Rectum (tissue), 1 donor: ENCODE measurements around a stretch of chr10.

GRCh38 chr10:32292854-32293273 lies 54.1 kb downstream of the EPC1 start:
- PRO-cap = unidirectional peak, minus-strand start at chr10:32293111

GRCh38 chr10:32335142-32335775 lies 11.7 kb downstream of the EPC1 start:
- PRO-cap = no peak

GRCh38 chr10:32364287-32364877 lies 17.4 kb upstream of the EPC1 start:
- PRO-cap = no peak

GRCh38 chr10:32446576-32446809 lies 553 bp downstream of the CCDC7 start:
- PRO-cap = bidirectional peak, plus-strand start at chr10:32446670, minus-strand start at chr10:32446392

DNA sequence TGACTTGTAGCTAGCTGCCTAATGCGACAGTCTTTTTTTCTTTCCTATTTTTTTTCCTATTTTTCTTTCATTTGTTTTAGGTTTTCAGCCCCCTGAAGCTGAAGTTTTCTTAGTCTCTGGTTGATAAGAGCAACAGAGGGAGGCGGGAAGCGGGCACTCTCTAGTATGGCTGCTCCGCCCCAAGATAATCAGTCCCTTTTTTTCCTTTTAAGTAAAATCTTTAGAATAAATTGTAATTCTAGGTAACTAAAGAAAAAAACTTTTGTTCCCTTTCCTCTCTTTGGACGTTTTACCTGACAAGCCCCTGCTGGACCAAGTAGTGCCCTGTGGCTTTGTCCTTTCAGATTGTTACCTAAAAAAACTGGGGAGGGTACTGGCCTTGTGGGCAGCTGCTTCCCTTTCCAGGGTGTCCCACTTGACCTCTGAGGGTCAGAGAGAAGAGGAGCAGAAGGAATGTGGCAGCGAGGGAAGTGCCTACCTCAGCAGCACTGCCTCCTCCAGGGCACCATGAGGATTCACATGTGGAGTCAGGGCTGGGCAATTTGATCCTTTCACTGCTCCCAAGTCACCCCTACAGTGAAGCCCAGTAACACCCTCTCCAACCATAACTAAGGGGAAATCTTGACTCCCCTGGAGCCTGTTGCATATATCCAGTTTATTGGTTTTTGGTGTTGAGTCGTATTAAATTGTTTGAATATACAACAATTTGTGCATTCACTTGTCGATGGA lies 64.7 kb downstream of the ITGB1 start:
- PRO-cap = no peak

GRCh38 chr10:32928007-32928422 lies 30.0 kb downstream of the ITGB1 start:
- PRO-cap = no peak

GRCh38 chr10:32982304-32982921 lies 24.4 kb upstream of the ITGB1 start:
- PRO-cap = no peak

- PRO-cap = no peak
Measured at GRCh38 chr10:33211181-33211466, 123.3 kb downstream of the NRP1 start.

- PRO-cap = no peak
Measured at GRCh38 chr10:33315945-33316273, 18.6 kb downstream of the NRP1 start.

GRCh38 chr10:33336516-33337300 lies 2.2 kb upstream of the NRP1 start:
- PRO-cap = bidirectional peak, plus-strand start at chr10:33337189, minus-strand start at chr10:33337023

DNA sequence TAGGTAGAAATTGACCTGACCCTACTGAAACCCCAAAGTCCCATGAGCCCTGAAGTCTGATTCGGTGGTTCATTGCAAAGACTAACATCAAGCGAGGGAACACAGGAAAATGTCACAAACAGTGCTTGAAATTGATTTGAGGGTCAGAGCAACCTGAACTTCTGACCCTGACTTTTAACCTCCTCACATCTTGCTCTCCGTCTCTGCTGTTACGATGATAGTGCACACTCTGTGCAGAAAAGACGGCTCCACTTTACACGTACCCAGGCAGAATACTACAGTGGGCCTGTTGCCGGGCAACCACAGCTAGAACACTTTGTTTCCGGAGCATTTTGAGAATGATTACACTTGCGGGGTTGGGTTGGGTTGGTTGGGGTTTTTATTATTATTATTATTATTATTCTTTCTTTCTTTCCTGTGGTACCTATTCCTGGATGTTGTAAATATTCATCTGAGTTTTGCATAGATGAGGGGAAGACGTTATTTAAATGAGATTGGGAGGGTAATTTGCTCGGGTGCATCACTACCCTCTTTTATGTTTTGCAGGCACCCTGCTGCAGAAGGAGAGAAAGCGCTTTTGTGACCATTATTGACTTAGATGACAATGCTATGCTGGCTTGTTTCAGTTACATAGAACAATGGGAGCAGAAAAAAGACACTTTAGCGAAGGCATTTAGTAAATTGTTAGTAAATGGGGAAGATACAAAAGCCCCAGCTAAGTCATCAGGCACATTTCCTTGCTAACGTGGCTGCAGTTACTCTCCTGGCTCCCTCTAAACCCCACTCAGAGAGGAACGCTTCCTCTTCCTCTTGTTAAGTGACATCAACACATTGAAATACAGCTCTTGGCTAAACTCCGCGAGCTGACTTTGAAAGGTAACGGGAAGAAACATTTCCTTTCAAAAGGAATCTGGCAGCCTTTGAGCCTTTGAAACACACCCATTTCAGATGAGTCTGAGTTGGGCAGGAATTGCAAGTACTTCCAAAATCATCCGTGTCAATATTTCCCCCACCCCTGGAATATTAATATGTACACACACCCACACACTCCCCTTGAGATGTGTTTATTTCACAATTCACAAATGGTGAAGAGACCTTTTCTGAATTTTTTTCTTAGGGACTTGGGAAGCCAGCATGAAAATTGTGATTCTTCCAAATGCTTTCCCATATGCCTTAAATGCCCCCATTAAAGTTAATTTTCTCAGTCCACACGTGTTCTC lies 438.4 kb upstream of the NRP1 start:
- PRO-cap = no peak

GRCh38 chr10:34101987-34102964 lies 712.8 kb downstream of the PARD3 start:
- PRO-cap = no peak

DNA sequence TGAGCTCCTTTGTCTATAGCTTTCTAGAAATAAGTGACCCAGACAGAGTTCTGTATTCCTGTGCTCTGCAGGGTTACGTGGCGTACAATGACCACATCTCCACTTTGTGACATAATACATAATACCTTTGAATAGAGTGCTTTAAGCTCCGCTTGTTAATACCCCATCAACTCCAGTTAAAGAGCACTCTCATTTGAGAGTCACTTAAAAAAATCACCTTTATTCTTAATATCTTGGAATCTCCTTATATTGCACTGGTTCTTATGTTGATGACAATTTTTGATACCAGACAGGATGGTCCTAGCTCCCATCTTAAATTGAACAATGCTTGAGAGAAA lies 619.0 kb downstream of the PARD3 start:
- PRO-cap = no peak

DNA sequence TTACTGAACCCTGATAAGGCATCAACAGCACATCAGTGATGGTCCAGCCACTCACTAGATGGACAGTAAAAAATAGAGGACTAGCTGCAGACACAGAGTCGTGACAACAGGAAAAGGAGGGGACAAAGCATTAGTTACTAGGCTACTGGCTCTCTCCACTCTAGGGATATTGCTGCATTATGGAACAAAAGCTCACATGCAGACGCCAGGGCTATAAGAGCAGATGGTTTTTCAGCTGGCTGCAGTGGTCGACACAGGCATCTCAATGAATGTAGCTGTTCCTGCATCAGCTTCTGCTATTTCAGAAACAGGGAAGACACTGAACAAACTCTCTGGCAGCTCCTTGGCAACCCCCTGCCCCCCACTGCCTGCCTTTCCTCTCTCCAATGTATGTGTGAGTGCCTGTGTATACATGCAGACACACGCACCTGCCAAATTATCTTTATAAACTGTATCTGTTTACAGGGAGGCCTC lies 614.5 kb downstream of the PARD3 start:
- PRO-cap = no peak

DNA sequence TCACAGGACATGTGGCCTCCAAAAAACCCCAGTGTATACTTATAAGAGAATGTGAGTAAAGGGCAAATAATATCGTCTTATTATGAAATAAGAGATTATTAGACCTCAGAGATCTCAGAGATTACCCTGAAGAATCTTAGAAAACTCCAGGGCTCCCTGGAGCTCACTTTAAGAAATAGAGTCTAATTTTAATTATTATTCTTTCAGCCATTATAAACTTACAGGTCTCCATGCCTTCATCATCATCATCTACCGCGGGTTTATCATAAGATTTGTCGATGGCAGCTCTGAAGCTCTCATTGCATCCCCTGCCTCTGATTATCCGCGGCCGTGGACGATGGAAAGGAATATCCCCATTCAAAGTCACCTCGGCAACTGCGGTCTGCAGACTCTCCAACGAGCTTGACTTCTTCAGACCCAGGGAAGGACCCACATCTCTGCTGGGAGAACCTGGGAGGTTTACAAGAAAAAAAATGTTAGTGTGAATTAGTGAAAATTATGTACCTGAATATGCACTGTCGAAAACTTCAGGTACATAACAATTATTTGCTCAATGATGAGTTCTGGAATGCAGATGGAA lies 484.1 kb downstream of the PARD3 start:
- PRO-cap = no peak

DNA sequence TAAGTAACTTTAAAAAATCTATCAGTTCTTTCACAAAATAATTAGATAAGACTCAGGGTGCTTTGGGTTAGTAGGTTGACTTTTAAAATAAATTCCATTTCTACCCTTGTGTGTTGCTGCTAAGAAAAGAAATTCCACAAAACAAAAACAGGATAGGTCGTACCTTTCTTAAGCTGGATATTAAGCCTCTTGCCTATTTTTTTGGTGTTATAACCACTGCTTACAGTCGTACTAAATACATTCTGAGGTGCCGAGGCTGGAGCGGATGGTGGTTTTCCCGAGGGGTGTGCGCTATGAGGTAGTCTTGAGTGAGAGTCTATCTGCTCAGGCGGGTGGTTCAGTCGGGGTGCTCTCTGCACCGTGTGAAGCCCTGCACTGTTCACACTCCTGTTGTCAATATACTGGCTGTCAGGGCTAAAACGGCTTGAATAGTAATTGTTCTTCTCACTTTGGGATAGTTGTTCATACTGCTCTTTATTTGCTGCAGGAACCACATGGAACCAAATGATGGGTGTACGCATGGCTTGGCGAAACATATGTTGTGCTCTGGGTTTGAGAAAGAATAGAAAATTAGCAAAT lies 432.6 kb downstream of the PARD3 start:
- PRO-cap = no peak

DNA sequence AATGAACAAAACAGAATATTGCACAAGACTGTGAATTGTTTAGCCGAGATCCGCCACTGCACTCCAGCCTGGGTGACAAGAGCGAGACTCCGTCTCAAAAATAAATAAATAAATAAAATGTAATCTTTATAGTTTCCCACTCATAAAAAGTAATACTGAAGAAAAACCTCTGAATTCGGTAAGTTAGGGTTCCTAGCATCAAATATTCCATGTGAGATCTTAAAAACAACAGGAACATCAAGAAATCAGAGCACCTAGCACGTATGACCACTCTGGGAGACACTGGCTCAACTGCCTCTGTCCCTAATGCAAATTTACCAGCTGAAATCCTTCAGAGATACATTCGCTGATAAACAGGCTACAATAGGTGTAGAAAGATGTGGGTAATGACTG lies 277.1 kb downstream of the PARD3 start:
- PRO-cap = no peak

DNA sequence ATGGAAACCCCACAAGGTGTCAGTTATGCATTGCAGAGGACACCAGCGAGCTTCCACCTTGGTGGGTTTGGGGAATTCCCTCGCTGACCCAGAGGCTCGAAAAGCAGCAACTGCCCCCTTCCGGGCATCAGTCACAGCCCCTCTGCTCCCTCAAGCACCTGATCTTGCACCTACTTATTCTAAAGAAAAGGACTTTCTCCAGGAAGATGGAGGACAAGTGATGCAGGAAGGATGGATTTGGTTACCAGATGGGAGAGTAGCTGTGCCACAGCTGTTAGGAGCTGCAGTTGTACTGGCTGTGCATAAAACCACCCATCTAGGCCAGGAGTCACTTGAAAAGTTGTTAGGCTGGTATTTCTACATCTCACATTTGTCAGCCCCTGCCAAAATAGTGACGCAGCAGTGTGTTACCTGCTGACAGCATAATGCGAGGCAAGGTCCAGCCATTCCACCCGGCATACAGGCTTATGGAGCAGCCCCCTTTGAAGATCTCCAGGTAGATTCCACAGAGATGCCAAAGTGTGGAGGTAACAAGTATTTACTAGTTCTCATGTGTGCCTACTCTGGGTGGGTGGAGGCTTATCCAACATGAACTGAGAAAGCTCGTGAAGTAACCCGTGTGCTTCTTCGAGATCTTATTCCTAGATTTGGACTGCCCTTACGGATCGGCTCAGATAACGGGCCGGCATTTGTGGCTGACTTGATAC lies 116.4 kb downstream of the CUL2 start:
- PRO-cap = no peak

- PRO-cap = bidirectional peak, plus-strand start at chr10:35191654, minus-strand start at chr10:35191559
Measured at GRCh38 chr10:35191258-35191958, 64.8 kb downstream of the CREM start.

DNA sequence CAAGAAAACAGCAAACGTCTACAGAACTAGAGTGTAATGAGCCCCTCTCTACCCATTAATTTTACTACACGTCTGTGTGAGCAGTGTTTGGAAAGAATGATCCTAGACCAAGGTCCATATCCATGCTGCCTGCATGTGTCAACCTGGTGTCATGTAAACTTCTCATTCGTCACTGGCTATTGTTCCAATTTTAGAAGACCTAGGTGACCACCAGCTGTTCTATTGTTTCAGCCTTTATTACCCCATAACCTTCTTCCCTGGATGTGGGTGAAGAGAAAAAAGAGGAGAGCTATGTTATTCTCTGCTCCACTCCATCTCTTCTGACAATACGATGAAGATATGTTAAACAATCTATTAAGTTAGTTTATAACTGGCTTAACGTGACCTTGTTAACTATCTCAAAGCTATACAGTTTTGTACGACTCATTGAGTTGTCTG lies 77.2 kb downstream of the CREM start:
- PRO-cap = no peak